ENCODE results near the gene UBIAD1.

DNA sequence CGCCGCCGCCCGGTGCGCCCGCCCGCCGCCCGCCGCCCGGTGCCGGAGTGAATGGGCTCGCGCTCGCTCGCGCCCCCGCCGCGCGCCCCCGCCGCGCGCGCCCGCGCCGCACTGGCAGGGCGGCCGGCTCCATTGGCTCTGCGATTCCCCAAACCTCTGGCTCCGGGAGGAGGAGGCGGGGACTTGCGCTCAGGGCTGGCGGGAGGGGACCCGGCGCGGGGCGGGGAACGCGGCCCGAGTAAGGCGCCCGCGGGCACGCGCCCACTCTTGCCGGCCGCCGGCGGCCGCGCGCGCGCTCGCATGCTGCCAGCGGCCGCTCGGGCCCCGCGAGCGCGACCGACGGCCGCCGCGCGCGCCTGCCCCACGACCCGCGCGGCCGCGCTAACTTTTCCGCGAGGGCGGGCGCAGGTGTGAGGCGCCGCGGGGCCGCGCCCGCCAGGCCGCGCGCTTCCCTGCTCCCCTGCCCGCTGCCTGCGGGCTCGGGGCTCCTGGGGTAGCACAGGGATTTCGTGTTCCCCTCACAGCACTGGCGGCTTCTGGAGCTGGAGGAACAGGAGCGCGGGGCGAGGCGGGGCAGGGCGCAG lies 101.7 kb downstream of the CASZ1 start:
- PRO-cap: bidirectional peak, plus-strand start at position 329 of the sequence, minus-strand start at position 41 of the sequence; bidirectional peak, plus-strand start outside the sequence, minus-strand start at position 538 of the sequence

DNA sequence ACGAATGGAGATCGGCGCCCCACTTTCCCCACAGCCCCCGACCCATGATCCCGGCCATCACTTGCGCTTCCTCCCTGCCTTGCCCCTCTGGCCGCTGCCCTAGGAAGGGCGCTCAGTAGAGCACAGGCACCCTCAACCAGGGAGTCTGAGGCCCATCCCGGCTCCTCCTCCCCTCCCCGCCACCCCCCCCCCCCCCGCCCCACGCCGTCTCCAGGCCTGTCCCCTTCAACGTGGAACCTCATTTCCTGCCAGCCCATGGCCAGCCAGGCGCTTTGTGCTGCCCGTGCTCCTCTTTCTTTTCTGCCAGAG lies 101.1 kb downstream of the CASZ1 start:
- PRO-cap: bidirectional peak, plus-strand start at position 242 of the sequence, minus-strand start at position 89 of the sequence

DNA sequence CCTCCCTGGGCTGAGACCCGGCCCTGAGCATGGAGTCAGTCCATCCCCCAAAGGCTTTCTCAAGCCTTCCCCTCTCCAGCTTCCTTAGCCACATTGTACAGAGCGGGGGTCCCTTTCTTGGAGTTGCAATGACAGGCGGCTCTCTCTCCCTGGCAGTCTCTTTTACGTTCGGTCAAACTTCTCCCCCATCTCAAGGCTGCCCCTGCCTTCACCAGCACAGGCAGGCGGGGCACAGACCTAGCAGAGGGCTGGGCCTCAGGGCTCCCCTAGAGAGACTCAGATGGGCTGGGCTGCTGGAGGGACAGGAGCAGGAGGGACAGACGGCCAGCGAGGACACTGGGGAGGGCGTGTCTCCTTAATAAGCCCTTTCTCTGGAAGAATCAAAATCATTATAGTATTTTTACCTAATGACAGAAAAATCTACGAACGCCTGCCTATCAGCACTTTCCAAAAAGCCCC lies 79.6 kb downstream of the CASZ1 start:
- PRO-cap: no peak

DNA sequence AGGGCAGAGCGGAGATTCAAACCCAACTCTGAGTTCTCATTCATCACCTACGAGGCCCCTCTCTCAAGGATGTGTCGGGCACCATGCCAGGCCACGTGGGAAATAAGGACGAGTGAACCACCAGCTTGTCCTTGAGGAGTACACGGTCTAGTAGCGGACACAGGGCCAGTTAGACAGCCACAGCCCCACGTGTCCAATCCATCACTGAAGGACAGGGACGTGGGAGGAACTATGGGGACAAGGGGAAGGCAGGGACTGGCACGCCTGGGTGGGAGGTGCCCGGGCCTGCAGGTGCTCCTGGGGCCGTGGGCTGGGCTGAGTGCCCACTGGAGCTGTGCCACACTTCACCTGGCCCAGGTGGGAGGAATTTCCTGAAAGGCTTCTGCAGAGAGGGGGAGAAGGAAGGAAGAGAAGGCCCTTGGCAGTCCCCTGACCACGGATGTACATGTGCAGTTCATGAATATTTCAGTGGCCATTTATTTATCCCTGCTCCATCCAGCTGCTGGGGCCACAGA lies 59.8 kb downstream of the CASZ1 start:
- PRO-cap: no peak

- PRO-cap: unidirectional peak, plus-strand start at chr1:10738379; unidirectional peak, plus-strand start at chr1:10738400
These were observed 58.4 kb downstream of the CASZ1 start for GRCh38 chr1:10737822-10738632.

GRCh38 chr1:10784946-10785527 lies 11.4 kb downstream of the CASZ1 start:
- PRO-cap: no peak

DNA sequence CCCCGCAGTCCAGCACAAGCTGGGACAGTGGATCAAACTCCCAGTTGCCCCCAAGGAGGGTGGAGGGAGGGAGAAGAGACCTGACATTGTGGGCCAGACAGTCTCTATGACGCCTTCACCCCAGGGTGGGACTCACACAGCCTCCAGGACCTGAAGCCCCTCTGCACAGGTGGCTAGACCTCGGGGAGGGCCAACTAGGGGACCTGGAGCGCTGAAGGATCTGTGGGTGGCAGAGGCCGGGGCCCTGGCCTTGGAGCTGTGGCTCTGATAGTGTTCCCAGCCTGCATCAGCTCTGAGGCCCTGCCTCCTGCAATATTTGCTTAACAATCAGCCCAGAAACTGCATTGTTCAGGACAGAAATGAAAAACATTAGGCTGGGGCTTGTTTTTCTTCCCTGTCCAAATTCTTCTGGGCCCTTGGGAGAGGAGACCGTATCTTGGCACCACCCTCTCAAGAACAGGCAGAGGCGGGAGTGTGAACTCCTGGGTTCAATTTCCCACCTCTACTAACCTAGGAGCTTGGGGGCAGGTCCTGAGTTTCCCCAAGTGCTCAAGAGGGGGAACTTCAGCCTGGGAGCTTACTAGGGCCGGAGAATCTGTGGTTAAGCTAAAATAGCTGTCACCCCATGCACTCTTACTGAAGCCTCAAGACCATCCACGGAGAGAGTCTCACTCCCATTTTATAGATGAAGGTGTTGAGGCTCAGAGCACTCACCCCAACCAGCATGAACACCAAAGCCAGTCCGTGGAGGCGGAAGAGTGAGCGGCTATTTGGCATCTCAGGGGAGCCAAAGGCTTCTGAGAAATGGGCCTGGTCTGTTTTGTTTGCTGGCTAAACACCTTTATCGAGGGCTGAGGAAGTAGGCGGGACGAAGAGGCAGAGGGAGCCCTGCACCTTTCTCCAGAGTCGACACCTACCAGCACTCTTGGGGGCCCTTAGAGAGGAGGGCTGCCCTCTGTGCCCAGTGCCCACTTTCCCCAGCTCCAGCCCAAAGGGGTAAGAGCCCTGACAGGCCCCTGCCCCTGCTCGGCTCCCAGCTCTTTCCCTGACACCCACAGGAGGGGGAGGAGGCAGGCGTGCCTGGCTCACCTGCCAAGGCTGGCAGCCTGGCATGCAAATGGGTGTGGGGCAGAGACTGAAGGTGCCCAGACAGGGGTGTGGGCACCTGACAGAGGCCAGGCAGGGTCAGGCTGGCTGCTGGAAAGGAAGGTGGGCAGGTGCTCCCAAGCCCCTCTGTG lies 18.9 kb upstream of the CASZ1 start:
- PRO-cap: bidirectional peak, plus-strand start at position 344 of the sequence, minus-strand start at position 258 of the sequence; bidirectional peak, plus-strand start at position 862 of the sequence, minus-strand start at position 784 of the sequence; bidirectional peak, plus-strand start at position 1,116 of the sequence, minus-strand start at position 1,056 of the sequence

DNA sequence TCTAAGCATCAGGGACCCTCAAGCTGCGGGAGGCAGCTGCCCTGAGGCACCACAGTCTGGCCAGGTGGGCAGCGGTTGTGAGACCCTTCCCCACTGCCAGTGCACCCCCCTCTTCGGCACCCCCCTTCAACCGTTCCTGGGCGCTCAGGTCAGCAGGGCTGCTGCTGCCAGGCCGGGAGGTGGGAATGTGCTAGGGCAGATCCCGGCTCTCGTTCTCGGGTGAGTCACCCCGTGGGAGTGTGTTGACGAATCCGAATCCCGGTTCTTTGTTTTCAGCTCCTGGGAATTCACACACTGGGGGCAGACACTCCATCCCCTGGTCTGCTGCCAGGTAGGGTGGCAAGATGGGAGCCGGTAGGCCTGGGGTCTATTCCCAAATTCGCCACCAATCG lies 28.4 kb upstream of the CASZ1 start:
- PRO-cap: no peak

GRCh38 chr1:10835693-10836482 lies 39.4 kb upstream of the CASZ1 start:
- PRO-cap: no peak

GRCh38 chr1:10856849-10857596 lies 60.6 kb upstream of the CASZ1 start:
- PRO-cap: no peak

- PRO-cap: no peak
These were observed 71.3 kb upstream of the CASZ1 start for GRCh38 chr1:10867780-10868169.

- PRO-cap: no peak
These were observed 81.8 kb downstream of the C1orf127 start for GRCh38 chr1:10899858-10900677.

GRCh38 chr1:10974044-10974479 lies 7.8 kb downstream of the C1orf127 start:
- PRO-cap: no peak

DNA sequence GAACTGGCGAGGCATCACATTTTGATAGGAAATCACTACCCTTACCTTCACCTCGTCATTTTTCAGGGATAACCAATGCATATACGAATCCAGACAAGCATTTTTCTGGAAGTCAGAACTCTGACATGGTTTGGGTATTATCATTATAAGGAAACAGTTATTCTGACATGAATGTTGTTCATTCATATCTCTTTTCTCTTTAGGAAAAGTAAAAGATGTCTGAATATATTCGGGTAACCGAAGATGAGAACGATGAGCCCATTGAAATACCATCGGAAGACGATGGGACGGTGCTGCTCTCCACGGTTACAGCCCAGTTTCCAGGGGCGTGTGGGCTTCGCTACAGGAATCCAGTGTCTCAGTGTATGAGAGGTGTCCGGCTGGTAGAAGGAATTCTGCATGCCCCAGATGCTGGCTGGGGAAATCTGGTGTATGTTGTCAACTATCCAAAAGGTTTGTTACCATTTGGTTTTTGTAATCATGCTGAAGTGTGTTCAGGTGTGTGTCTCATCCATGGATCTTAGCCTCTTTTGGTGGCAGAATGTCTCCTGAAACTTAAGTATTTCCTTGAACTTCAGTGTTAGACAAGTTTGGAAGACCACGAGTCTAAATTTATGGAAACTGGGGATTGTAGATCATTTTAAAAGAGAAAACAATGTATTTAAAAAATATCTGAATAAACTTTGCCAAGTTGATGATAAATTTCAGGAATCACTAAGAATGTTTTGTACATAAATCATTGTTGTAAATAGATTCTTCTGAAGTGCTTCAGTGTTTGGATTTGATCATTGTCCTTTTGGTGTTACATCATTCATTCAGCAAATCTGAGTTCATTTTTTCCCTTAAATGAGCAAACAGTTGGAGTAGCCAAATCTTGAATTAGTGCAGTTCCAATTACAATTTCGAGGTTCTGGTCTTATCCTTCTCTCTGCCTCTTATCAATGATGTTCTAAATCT lies 1.3 kb downstream of the TARDBP start:
- PRO-cap: no peak

- PRO-cap: no peak
These were observed 11.7 kb upstream of the SRM start for GRCh38 chr1:11071544-11071915.

- PRO-cap: no peak
These were observed 7.4 kb upstream of the EXOSC10 start for GRCh38 chr1:11106981-11107581.

DNA sequence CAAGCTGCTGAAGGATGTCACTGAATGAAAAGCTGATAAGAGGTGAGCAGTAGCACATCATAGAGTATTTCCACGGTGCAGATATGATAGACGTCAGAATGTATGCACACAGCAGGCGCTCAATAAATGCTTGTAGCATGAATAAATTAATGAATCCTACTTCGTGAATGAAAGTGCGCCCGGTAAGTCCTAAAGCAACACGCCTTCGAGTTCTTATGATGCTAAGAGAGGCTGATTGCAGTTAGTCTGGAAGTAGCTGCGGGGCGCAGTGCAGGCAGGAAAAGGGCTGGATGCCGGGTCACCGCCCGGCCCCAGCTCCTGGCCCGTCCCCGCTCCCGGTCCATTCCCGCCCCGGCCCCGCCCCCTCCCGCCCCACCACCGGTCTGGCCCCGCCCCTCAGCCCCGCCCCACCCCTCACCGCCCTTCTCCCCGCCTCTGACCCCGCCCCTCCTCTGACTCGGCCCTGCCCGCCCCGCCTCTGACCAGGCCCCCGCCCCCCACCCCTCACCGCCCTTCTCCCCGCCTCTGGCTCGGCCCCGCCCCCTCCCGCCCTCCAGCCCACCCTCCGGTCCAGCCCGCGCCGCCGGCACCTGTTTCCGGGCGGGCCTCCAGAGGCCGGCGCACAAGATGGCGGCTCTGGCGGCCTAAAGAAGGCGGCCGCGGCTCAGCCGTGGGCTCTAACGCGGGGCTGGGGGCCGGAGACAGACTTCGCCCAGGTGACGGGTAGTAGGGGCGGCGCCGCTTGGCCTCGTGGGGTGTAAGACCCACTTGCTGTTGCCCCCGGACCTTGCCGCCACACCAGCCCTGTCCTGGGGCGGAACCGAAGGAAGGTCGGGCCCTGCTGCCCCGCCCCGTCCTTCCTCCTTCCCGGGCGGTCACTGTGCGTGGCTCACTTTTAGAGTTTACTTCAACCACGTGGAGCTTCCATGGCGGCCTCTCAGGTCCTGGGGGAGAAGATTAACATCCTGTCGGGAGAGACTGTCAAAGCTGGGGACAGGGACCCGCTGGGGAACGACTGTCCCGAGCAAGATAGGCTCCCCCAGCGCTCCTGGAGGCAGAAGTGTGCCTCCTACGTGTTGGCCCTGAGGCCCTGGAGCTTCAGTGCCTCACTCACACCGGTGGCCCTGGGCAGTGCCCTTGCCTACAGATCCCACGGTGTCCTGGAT lies at the start of gene UBIAD1:
TSS of gene UBIAD1 (plus strand) at position 593 of the 1,166 bp plus-strand sequence.
- PRO-cap: bidirectional peak, plus-strand start at position 611 of the sequence, minus-strand start at position 318 of the sequence; bidirectional peak, plus-strand start at position 864 of the sequence, minus-strand start at position 869 of the sequence

DNA sequence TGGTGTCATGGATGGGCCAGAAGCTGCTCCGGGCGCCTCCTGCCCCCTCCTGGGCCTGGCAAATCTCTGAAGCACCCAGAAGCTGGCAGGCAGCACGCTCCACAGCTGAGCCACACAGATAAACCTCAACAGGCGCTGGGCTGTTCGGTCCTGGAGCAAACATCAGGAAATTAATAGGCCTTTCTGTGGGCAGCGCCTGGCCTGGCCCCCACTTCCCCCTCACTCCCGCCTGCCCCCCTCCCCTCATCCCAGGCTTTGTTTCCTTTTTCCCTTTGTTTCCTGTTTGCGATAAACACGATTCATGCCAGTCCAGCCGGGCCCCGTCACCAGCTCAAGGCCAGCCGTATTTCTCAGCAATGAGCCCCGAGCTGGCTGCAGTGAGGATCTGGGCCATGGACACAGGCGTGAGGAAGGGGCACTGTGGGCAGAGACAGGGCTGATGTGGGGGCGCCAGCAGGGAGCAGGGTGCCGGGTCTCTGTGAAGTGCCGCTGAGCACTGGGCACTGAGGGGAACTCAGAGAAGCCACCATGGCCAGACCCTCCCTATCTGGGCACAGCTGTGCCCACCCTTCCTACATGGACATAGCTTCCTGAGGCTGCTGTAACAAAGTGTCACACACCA lies 20.0 kb upstream of the DISP3 start:
- PRO-cap: no peak

GRCh38 chr1:11504952-11505344 lies 26.0 kb downstream of the DISP3 start:
- PRO-cap: unidirectional peak, minus-strand start at chr1:11505165

GRCh38 chr1:11562665-11563096 lies 83.7 kb downstream of the DISP3 start:
- PRO-cap: no peak

Data from rectum (tissue), 1 donor.